ENCODE data around the gene HINT1.

DNA sequence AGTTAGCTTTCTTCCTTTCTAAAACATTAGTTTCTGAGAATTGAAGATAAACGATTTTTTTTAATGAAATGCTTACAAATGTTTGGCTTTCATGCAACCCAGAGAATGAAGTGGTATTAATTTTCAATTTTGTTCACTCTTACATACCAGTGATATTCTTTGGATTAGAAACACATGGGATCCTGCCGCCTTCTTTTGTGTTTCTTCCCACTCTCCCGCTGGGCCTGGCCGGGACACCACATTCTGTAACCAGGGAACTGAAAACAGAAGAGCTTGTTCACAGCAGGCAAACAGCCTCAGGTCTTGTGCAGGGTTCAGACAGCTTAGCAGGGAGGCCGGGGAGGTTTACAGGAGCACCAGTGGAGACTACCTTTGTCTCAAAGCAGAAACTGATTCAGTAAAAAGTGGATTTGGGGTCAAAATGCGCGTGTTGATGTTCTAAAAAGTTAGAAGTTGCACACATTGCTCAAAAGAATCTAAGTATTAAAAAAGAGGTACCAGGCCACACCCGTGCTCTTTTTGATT, 67.0 kb downstream of the GRAMD2B start:
- PRO-cap: no peak
- RAMPAGE, long total RNA, 4 experiments: no peak in any of the 4 experiments

- PRO-cap: no peak
- RAMPAGE, long total RNA, 4 experiments: start-site peak on the minus strand in 2 of 4 experiments, at chr5:126894995-126895348 at its widest, 12 to 38 reads per replicate
These were observed 118.0 kb downstream of the LMNB1 start for GRCh38 chr5:126894833-126895499.

- PRO-cap: no peak
- RAMPAGE, long total RNA, 4 experiments: no peak in any of the 4 experiments
These were observed 111.0 kb downstream of the MARCHF3 start for GRCh38 chr5:126919108-126920092.

DNA sequence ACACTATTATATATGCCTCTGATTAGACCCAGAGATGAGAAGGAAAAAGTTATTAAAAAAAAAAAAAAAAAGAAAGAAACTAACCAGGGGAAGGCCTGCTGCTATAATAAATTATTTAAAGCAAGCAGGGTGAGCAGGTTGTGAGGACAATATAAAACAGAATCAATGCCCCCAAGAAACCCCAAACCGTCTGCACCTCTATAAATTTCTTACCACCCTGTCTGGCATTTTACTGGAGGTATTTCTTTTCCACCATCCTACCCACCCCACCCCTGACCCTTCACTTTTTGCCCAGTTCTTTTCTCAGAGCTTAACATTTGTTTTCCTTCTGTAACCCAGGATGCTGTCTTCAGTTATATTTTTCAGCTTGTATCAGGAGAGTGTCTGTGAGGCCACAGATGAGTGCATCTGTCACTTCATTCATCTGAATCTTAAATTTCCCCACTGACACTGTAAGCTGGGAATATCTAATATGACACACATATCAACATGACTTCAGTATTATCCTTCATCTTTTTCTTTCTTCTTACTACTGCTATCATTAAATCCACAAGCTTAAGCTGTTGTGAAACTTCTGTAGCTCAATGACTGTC, 5.0 kb downstream of the MARCHF3 start:
- PRO-cap: no peak
- RAMPAGE, long total RNA, 4 experiments: no peak in any of the 4 experiments

- PRO-cap: no peak
- RAMPAGE, long total RNA, 4 experiments: no peak in any of the 4 experiments
These were observed 8.2 kb upstream of the MARCHF3 start for GRCh38 chr5:127038528-127038959.

- PRO-cap: bidirectional peak, plus-strand start at chr5:127041002, minus-strand start at chr5:127040850; bidirectional peak, plus-strand start at chr5:127041263, minus-strand start at chr5:127041184
- RAMPAGE, long total RNA, 4 experiments: start-site peak on the plus strand in 1 of 4 experiments, at chr5:127041246-127041276 at its widest, 9 reads per replicate
These were observed 10.5 kb upstream of the MARCHF3 start for GRCh38 chr5:127040679-127041402.

DNA sequence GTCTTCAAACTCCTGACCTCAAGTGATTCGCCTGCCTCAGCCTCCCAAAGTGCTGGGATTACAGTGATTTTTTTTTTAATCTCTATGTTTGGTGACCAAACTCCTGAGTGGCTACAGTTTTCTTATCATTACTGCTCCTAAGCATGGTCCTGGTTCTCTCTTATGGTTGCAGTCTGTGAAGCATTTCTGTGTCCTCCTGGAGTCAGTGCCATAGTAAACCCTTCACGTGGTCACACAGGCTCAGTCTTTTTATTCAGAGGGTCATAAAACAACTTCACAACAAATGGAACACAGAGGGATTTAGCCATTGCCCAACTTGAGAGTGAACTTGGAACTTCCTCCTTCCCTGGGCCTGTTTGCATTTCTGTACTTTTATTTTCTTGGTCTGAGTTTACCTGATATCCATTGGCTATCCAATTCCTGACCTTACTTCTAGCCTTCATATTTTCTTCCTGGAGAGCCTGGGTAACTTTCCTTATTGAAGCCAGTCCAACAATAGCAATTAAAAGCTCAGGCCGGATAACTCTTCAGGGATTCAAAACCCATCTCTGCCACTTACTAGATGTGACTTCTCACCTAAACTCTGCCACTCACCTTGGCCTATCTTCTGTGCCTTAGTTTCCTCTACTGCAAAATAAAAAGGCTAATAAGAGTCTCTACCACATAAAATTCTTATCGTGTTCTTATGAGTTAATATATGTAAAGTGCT, 145.0 kb downstream of the CCDC192 start:
- PRO-cap: bidirectional peak, plus-strand start at position 505 of the sequence, minus-strand start at position 223 of the sequence
- RAMPAGE, long total RNA, 4 experiments: no peak in any of the 4 experiments

GRCh38 chr5:127858195-127858908, 155.2 kb downstream of the CCDC192 start:
- PRO-cap: no peak
- RAMPAGE, long total RNA, 4 experiments: start-site peak on the minus strand in 1 of 4 experiments, at chr5:127858339-127858409 at its widest, 6 reads per replicate

GRCh38 chr5:128085364-128085956, 1.9 kb downstream of the SLC12A2 start:
- PRO-cap: unidirectional peak, plus-strand start at chr5:128085655
- RAMPAGE, long total RNA, 4 experiments: no peak in any of the 4 experiments

DNA sequence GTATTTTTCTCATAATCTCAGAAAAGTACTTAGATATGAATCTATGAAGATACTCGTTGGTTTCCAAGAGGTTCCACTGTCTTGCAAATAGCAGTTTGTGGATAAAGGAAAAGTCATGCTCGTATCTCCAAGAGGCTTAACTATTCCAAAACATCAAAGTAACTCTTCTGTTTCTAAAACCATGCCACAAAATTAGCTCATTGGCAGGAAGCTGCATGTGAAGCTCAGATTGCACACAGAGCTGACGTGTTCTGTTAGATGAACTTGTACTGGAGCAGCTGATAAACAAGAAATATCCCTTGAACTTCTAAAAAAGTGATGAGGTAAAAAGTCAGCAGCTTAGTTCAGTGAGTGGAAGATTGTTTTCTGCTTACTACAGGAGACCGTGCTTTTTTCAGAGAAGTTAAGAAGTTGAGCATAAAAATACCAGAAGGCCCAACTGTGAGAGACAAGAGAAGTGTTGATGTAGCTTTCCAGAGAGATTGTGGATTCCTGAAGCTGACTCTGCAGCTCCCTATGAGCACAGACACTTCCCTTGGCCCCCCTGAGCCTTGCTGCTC, 113.2 kb downstream of the SLC12A2 start:
- PRO-cap: no peak
- RAMPAGE, long total RNA, 4 experiments: no peak in any of the 4 experiments

DNA sequence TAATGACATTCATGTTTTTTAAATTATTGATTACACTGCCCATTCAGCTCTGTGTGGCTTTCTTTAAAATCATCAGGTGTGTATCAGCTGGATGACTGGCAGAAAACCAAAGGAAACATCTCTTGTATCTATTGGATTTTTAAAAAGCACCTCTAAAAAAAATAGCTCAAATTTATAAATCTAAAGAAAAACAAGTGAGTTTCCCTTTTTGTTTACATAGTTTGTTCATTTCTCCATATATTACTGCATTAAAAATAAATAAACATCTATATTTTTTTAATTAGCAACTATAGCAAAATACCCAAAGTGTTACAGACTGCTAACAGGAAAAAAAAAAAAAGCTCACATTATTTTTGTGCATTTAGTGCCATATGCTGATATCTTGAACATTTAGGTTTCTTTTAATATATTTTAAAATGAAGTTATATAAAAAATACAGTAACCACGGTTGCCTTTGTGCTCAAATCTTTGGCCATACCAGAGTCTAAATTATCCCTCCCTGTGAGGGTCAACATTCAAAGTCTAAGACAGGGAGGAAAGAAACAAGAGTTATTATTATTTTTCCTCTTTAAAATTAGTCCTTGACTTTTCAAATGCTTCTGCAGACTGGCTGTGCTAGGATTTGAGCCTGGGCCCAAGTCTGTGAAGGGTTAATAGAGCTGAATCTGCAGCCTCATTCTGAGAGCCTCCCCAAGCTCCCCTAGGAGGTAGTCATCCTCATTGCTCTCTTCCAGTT, 175.4 kb downstream of the SLC12A2 start:
- PRO-cap: no peak
- RAMPAGE, long total RNA, 4 experiments: no peak in any of the 4 experiments

GRCh38 chr5:128537734-128538076, 340 bp downstream of the FBN2 start:
- PRO-cap: no peak
- RAMPAGE, long total RNA, 4 experiments: no peak in any of the 4 experiments

- PRO-cap: no peak
- RAMPAGE, long total RNA, 4 experiments: no peak in any of the 4 experiments
These were observed 937 bp upstream of the FBN2 start for GRCh38 chr5:128538871-128539493.

GRCh38 chr5:129902680-129903161, 1.5 kb upstream of the CHSY3 start:
- PRO-cap: no peak
- RAMPAGE, long total RNA, 4 experiments: no peak in any of the 4 experiments

- PRO-cap: no peak
- RAMPAGE, long total RNA, 4 experiments: no peak in any of the 4 experiments
These were observed 231.1 kb downstream of the CHSY3 start for GRCh38 chr5:130135452-130135758.

GRCh38 chr5:131165140-131165606, at the start of gene HINT1:
Gene HINT1 (minus strand): TSS chr5:131165256.
- PRO-cap: bidirectional peak, plus-strand start at chr5:131165382, minus-strand start at chr5:131165208
- RAMPAGE, long total RNA, 4 experiments: start-site peak on the minus strand in 4 of 4 experiments, at chr5:131165207-131165302 at its widest, 986 to 4,363 reads per replicate

DNA sequence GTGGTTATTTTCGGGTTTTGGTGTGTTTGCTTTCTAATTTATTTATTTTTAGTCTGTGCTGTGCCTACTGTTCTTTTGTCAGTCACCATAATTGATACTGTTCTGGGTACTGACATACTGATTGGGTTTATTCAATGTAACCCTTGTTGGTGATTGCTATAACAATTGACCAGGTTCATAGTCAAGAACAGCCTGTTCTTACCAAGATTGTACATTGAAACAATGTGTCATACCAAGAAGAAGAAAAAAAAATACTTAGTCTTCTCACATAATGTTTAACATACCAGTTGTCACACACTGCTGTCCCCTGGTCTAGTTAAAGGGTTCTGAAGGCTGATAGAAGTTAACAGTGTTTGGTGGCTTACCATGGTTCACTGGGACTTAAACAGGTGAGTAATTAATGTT, 18.6 kb upstream of the CDC42SE2 start:
- PRO-cap: no peak
- RAMPAGE, long total RNA, 4 experiments: start-site peak on the plus strand in 2 of 4 experiments, centred at positions 302 to 308 of the sequence, 122 to 190 reads per replicate

GRCh38 chr5:131266430-131266704, 2.5 kb downstream of the CDC42SE2 start:
- PRO-cap: no peak
- RAMPAGE, long total RNA, 4 experiments: no peak in any of the 4 experiments

DNA sequence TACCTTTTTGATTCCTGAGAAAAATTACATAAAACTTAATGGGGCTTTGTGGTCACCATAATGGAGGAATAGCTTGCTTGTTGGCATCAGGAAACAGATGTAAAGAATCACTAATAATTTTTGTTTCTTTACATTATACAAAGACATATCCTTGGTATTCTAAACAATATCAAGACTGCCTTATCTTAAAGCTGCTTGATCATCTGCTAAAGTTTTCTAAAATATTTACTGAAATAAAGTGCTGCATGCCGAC, 98.4 kb downstream of the CDC42SE2 start:
- PRO-cap: no peak
- RAMPAGE, long total RNA, 4 experiments: no peak in any of the 4 experiments

DNA sequence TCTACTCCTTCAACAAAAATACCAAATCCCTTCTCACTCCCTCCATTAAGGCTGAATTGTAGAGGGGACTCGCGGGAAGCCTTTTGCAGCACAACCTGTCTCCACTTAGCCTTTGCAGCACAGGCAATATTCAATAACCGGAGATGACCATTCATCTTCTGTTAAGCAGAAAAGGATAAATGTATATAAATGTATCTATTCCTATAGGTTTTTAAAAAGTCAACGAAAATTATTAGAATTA, 142.5 kb downstream of the RAPGEF6 start:
- PRO-cap: no peak
- RAMPAGE, long total RNA, 4 experiments: start-site peak on the minus strand in 1 of 4 experiments, centred at position 56 of the sequence, 18 reads per replicate

Measured in transverse colon (tissue), 4 donors.